NB4 (cell line): Measurements from ENCODE around the genes OR4A5, TRIM51, OR5M9, P2RX3 and PRG2.

DNA sequence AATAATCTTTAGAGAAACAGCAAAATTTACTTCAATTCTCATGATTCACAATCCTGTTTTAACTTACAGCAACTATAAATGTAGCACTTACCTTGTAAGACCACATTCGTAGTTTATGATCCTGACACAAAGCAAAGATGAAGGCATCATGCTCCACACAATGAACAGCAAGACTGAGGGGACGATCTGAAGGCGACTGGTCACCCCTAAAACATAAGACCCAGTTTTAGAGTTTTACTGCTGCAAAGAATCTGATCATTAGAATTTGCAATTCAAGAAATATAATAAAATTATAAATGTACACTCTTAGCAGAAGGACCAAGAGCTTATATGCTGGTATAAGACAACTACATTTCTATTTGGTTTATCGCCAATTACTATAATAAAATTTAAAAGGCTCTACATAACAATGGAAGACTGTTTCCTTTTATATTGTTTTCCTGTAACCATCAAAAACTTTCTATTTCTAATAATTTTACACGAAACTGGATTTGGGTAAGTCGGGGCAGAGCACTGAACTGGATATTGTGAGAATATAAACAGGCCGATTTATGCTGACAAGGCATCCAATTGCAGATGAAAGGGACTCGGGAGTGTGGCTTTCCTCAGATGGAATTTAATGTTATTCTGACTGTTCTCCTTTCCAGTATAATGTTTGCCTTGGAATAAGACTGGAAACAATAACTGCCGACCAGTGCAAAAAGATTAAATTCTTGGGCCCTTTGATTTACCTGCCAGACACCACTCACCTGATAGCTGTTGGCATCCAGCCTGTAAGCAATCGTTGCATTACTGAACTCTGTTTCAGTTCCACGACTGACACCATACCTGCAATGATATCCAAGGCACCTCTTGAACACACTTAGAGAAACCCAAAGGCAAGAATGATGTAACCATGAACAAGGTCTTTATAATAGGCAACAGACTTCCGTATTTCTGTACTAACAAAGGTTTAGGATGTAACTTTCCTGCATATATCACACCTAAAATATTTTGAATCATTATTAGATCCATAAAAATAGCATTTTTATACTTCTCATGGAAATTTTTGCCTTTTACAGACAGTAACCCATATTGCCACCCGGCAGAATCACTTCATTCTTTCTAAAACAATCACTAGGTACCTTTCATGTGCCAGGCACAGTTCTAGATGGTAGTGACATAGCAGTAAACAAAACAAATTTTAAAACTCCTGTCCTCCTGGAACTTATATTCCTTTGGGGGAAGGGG, 10.9 kb downstream of the NUP160 start:
- RRBS: no CpG with 5 or more reads among the region's 13 CpGs

DNA sequence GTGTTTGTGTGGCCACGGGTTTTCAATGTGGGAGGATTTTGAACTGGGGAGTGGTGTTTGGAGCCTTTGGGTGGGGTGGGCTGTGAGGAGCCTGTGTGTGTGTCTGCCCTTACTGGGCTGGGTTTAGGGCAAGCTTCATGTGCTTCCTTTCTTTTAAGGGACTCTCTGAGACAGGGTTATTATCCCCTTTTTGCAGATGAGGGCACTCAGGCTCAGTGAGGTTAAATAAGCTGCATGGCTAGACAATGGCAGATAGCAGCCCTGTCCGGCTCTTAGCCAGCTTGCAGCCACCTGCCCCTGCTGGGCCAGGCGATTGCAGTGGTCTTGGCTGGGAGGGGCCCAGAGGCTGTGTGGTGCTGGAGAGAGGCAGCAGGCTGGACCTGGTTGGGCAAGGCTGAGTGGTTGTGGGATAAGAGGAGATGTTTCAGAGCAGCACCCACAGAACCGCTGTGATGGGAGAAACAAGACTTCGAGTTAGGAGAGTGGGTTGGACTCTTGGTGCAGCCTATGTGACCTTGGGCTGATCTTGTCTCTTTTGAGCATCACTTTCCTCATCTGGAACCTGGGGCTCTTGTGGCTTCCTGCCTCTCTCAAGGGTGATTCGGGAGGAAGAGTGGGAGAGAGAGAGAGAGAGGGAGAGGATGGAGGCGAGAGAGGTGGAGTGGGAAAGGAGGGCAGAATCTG, 25.5 kb downstream of the PTPRJ start:
- RRBS: no CpG with 5 or more reads among the region's 7 CpGs

- RRBS: no CpG with 5 or more reads among the region's 3 CpGs
Measured at GRCh38 chr11:48025926-48026447, 45.6 kb downstream of the PTPRJ start.

DNA sequence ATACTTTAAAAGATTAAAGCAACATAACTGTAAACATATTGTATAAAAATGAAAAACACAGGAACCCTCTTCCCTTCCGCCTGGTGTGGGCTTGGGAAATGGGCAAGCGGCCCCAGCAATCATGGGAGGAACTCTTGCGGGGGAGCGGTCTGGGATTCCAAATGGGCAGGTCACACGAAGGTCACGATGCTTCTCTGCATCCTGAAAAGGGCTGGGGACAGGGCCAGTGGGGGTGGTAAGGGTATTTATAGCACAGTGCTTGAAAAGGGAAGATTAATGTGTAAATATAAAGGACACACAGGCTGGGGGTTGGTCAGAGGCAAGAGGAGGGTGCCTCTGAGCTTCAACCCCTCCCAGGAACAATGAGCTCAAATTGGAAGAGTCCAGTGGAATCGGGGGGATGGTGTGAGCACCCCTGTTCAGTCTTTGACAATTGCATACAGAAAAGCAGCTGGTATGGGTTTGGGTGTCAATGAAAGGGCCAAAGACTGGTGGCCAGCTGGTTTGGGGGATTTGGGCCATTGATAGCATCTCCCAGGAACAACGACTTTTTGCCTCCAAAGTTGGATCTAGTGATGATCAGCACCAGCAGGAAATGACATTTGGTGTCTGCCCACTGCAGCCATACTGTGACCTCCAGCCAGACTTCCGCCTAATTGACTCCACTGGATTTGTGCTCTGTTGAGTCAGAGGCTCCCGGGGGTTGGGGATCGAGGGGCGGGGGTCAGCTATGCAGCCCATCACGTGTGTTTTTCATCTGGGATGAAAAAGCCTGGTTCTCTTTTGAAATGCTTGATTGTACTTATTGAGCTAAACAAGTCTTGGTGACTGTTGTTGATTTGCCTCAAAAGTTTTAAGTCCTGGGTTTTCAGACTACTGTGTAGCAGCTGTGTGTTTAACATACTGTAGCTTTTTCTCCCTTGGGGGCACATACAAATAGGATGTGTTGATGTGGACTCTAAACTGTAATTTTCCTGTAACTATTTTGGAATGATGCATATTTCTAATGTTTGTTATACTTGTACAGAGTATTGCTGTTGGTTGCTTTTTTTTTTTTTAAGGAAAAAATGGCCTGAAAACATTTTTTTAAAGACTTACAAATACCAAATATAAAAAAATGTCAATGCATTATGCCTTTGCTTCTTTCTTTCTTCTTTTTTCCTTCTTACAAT, 46.5 kb upstream of the OR4B1 start:
- RRBS: no CpG with 5 or more reads among the region's 13 CpGs

GRCh38 chr11:54706565-54706946, at the start of gene OR4A5:
TSS of gene OR4A5 (plus strand) at chr11:54706832.
- RRBS: no CpG with 5 or more reads among the region's 1 CpG

DNA sequence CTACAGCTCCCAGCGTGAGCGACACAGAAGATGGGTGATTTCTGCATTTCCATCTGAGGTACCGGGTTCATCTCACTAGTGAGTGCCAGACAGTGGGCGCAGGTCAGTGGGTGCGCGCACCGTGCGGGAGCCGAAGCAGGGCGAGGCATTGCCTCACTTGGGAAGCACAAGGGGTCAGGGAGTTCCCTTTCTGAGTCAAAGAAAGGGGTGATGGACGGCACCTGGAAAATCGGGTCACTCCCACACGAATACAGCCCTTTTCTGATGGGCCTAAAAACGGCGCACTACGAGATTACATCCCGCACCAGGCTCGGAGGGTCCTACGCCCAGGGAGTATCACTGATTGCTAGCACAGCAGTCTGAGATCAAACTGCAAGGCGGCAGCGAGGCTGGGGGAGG, 92.2 kb downstream of the OR4A15 start:
- RRBS: no CpG with 5 or more reads among the region's 21 CpGs

DNA sequence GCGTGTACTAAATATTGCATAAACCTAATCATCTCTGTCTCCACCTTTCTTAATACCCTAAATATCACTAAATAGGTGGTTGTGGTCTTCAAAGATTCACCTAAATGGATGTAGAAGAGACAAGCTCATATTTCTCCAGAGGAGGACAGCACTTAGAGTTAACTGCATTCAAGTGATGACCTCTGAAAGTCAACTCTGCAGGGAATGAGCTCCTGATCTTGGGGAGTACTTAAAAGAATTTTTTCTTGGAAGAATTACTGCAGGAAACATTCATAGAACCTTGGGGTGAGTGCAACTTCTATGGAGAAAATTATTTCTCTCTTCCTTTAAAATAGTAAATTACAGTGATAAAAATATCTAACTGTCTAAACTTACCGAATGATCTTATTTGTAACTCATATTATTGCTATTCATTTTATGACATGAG, at the start of gene TRIM51:
TRIM51 (plus strand) TSS at position 198 of the 427 bp plus-strand sequence.
- RRBS: no CpG with 5 or more reads among the region's 2 CpGs

- RRBS: no CpG with 5 or more reads among the region's 4 CpGs
Measured at GRCh38 chr11:56463307-56463642, at the start of gene OR5M9. TSS of gene OR5M9 (minus strand) at chr11:56463401.

DNA sequence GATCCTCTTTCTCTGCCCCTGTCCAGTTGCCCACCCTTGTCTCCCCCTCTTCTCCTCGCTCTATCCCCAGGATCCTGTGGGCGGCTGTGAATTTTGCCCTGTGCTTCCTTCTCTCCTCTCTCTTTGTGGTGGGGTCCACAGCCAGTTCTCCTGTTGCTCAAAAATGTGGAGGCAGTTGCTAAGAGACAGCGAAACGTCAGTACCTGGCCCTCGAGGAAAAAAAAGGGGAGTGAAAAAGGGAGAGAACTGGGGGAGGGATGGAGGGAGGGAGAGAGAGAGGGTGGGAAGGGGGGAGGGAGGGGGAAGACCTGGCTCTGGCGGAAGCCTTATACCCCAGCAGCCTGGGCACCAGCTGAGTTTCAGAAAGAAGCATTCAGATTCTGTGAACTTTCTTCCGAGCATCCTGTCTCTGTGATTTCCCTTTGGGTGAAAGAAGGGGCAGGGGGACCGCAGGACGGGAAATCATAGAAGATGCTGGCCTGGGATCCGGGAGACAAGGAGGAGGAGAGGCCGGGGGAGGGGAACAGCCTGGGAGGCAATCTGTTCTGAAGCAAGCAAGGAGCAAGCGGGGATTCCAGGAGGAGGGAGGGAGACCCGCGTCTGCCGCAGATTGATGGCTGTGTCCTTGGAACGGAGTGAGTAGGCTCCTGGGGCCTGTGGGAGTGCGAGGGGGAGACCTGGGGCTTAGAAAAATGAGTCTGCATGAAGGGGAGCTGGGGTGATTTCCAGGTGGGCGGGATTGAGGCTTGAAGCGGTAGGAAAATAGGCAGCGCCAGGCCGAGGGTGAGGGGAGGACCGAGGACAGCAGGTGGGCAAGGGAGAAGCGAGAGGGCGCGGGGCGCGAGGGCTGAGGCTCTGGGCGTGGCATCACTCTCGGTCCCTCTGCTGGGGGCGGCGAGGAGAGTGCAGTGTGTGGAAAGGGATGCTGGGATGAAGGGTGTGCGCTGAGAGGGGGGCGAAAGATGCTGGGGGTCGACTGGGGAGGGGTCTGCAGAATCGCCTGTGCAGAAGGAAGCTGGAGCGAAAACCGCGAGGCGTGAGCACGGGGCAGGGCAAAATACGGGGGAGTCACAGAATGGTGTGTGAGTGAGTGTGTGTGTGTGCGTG, 1.8 kb upstream of the LRRC55 start:
- RRBS: no CpG with 5 or more reads among the region's 42 CpGs

GRCh38 chr11:57294459-57295008, 30.2 kb downstream of the TNKS1BP1 start:
- RRBS: no CpG with 5 or more reads among the region's 1 CpG

GRCh38 chr11:57311614-57312077, 13.1 kb downstream of the TNKS1BP1 start:
- RRBS: 0% methylated on average over 1 of the region's 11 CpGs

- RRBS: 80% methylated on average over 5 of the region's 22 CpGs
Measured at GRCh38 chr11:57325514-57326608, 1.1 kb upstream of the TNKS1BP1 start.

DNA sequence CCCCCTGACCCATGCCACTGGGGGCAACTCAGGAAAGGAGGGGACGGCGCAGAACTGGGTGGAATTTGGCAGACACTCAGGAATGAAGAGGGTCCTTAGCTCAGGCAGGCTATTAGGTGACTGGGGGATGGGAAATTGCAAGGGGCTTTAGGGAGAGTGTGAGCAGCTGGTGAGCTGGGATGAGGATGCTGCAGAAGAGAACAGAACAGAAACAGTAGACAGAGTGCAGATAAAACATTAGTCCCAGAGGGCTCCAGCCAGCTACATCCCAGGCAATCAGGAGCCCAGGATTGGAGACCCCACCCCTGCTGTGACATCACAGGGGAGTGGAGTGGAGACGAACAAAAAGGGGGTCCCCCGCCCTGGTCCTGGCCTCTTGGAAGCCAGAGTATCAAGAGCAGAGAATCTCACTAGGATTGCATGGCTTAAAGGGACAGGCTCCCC, at the start of gene P2RX3:
P2RX3 (plus strand) TSS at position 371 of the 444 bp plus-strand sequence.
- RRBS: no CpG with 5 or more reads among the region's 4 CpGs

DNA sequence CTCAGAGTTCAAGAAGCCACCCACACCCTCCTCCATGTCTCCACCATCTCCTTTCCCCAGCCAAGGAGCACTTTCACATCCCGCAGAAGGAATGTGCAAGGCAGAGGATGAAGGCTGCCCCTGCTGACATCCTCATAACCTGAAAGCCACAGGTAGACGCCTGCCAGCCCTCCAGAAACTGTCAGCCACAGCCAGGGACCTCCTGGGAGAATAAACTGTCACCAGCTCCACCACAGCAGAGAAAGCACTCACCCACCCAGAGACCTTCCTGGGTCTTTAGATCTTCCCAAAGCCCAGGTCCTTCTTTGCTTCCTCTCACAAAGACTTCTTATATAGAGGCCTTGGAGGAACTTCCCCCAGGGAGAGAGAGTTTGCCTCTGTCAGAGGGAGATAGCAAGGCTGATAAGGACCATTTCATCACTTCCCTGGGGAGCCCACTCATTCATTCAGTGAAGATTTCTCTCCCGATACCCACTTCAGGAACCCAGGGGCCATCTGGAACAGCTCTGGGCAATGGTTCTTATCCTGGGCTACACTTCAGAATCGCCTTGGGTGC, at the start of gene PRG2:
PRG2 (minus strand) TSS at position 307 of the 556 bp plus-strand sequence.
- RRBS: no CpG with 5 or more reads among the region's 4 CpGs

GRCh38 chr11:57513035-57513707, 2.3 kb downstream of the SLC43A1 start:
- RRBS: no CpG with 5 or more reads among the region's 6 CpGs

DNA sequence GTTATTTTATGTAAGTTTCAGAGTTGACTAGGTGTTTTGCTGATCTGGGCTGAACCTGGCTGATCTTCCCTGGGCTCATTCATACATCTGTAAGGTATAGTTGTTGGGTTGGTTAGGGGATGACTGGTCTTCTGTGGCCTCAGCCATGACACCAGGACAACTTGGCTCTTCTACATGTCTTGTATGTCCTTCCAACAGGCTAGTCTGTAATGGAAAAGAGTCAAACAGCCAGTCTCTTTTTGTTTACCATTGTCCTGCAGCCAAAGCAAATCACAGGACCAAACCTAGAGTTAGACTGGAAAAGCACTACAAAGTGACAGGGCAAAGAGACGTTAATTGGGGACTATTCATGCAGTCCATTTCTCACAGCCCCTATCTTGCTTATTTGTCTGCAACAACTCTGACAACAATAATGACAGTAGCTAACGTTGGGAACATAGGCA, 17.8 kb downstream of the SERPING1 start:
- RRBS: no CpG with 5 or more reads among the region's 2 CpGs

GRCh38 chr11:57646361-57647030, 3.2 kb downstream of the YPEL4 start:
- RRBS: no CpG with 5 or more reads among the region's 17 CpGs

DNA sequence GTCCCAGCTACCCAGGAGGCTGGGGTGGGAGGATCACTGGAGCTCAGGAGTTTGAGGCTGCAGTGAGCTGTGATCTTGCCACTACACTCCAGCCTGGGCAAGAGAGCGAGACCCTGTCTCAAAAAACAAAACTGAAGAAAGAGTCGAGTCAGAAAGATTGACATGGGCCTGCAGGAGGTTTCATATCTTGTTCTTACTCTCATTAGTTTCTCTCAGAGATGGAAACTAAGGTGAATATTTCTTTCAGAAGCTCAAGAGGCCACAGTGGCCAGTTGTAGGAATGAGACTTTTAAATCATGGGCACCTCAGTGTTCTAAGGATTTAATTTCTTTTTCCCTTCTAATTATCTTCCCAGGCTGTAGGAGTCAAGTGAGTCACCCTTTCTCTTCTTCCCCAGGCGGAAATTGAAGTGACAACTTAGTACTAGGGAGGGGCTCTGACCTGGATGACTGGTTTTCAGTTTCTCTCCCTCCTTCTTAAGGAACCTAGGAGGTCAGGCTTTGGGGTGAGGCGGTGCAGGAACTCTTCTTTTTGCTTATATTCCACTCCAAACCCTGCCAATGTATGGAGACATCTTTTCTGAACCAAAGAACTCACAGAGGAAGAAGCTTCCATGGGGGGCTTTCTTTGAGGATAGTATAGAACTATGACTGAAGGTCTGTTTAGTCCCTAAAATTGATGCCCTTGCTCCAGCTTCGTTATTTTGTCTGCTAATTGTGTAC, 12.5 kb downstream of the ZDHHC5 start:
- RRBS: no CpG with 5 or more reads among the region's 5 CpGs

DNA sequence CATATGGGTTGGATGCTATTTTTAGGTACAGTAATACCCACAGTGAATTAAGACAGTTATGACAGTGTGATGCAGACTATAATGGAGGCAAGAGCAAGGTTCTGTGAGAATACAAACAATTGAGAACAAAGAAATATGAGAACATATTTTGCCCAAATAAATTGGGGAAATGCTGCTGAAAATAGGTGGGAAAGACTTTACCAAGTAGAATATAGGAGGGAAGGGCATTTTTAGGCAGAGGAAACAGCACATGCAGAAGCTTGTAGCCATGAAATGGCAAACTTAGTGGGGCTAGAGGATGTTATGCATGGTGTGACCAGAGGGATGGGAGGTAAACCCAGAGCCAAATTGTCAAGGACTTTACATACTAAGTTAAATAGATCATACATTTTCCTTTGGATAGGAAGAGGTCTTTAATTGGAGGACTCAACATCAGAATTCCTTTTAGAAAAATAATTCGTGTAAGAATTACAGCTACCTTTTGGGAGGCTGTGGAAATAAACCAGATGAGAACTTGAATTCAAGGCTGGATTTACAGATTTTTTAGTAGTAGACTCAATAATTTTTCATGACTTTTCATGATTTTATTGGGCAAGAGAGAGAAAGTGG, 15.0 kb downstream of the ZDHHC5 start:
- RRBS: no CpG with 5 or more reads among the region's 1 CpG

- RRBS: no CpG with 5 or more reads among the region's 3 CpGs
Measured at GRCh38 chr11:57777977-57778390, 16.4 kb downstream of the CTNND1 start.